Cardiac atrium fibroblast (primary cell): ENCODE results near the genes YPEL5, LBH and XDH.

DNA sequence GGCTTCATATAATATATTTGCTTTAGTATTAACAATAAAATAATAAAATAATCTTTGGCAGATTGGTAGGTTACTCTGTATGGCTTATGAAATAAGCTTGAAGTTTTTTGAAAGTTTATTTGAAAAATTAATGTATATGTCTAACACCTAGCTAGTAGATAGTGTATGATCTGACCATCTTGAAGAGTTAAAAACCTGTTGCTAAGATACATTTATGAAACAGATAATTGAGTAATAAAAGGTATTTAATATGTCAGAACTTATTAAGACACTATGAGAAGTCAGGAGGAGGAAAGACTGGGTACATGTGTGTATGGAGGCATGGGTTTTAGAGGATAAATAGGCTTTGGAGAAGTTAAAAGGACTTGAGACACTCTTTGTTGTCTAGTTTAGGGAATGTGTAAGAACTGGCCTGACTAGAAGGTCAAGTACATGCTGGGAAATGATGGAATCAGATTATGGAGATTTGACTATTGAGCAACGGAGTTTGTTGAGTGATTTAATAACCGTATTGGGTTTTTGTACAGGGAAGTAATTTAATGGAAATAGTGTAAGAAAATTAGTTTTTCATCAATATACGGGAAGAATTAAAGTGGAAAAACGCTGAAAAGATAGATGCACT, 28.3 kb upstream of the SPDYA start:
- RAMPAGE, long total RNA: no peak

DNA sequence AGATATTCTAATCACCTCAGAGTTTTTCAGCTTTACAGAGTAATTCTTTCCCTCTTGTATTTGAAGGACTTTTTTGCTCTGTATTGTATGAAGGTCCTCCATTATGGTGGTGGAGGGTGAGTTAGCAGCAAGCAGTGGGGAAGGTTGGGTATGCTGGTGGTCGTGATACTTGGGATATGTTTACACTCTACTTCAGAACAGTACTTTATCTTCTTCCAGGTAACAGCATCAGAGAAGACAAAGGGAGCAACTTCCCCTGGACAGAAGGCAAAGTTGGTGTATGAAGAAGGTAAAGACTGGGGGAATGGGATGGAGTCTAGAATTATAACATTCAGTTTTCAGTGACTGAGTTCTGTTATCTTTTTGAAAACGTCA, 39.0 kb upstream of the TOGARAM2 start:
- RAMPAGE, long total RNA: no peak

- RAMPAGE, long total RNA: no peak
Measured at GRCh38 chr2:29108059-29108849, 7.0 kb upstream of the CLIP4 start.

DNA sequence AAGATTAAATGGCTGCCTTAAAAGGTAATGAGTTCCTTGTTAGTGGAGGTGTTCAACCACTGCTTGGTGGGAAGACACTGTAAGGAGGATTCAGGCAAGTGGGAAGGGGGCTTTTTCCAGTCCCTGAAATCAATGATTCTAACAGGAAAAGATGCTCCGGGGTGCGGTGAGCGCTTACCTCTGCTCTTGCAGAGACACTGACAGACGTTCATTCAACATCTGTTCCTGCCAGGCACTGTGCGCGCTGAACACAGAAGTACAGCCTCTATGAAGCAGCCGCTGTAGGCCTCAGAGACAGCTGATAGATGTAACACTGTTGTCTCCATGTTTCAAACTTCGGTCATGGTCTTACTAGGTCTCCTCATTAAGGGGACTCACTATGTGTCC, 731 bp upstream of the CLIP4 start:
- RAMPAGE, long total RNA: no peak

GRCh38 chr2:29182008-29182551, 66.9 kb downstream of the CLIP4 start:
- RAMPAGE, long total RNA: no peak

- RAMPAGE, long total RNA: no peak
Measured at GRCh38 chr2:29940729-29941111, 19.3 kb upstream of the ALK start.

GRCh38 chr2:30146064-30147105, at the start of gene YPEL5:
YPEL5 (plus strand) TSS chr2:30147007.
- RAMPAGE, long total RNA: start-site peak on the plus strand at chr2:30146942-30147016, 1,475 and 290 reads in 2 replicates

GRCh38 chr2:30161982-30162537, 15.3 kb downstream of the YPEL5 start:
- RAMPAGE, long total RNA: no peak

GRCh38 chr2:30163275-30163648, 16.5 kb downstream of the YPEL5 start:
- RAMPAGE, long total RNA: no peak

GRCh38 chr2:30231474-30231611, at the start of gene LBH:
LBH (plus strand) TSS chr2:30231534.
- RAMPAGE, long total RNA: no peak

DNA sequence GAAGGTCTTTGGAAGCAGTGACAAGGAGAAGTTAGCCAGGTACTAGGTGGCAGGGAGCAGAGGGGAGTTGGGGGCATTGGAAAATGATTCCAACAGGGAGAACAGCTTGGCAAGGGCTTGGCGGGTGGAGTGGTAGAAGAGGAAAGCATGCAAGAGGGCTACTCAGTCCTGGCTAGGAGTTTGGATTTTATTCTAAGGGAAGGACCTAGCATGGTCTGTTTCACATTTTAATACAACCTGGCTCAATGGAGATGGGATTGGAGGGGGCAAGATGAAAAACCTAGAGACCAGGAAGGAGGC, 29.1 kb downstream of the LBH start:
- RAMPAGE, long total RNA: no peak

- RAMPAGE, long total RNA: no peak
Measured at GRCh38 chr2:30339285-30339484, 107.9 kb downstream of the LBH start.

DNA sequence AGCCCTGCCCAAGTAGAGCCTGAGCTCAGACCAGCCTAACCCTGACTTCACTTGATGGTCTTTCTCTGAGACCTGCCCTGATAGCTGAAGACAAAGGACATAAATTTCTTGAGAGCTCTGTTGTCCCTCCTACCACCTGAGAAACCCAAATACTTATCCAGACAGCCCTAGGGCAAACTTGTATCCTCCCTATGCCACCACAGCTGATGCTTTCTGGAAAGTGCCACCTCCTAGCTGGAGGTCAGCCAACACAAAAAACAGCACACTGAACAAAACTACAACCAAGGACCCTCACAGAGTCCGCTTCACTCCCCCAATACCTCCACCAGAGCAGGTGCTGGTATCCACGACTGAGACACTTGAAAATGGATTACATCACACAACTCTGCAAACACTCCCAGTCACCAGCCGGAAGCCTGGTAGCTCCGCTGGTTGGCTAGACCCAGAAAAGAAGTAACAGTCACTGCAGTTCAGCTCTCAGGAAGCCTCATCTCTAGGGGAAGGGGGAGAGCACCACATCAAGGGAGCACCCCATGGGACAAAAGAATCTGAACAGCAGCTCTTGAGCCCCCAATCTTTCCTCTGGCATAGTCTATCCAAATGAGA, 175.3 kb downstream of the LCLAT1 start:
- RAMPAGE, long total RNA: no peak

DNA sequence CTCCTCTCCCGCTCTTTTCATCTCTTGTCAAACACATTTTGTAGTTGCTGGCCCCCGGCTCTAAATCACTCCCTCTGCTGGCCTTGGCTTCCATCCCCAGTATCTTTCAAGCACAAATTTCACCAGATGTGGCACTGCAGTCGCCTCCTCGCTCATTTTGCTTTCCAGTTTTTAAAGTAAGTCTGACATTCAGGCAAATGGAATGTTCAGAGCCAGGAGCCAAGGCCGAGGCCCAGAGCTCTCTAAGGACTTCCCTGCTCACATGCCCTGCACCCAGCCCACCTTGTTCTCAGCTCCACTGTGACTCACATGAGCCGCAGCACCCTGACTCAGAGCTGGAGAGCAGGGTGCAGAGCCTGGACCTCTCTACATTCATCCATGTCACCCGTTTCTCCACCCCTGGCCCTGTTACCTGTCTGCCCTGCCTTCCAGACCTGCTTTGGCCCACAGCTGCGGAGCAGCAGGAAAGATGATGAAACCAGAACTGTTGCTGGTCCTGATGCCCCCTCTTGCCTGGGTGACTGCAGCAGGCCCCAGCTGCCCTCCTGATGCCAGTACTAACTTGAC, 158.3 kb downstream of the GALNT14 start:
- RAMPAGE, long total RNA: no peak

- RAMPAGE, long total RNA: no peak
Measured at GRCh38 chr2:31219553-31220200, 2.4 kb upstream of the CAPN14 start.

- RAMPAGE, long total RNA: no peak
Measured at GRCh38 chr2:31332490-31332948, 82.0 kb downstream of the XDH start.

- RAMPAGE, long total RNA: no peak
Measured at GRCh38 chr2:31384727-31385353, 29.7 kb downstream of the XDH start.

- RAMPAGE, long total RNA: no peak
Measured at GRCh38 chr2:31414060-31415317, at the start of gene XDH. XDH (minus strand) TSS chr2:31414742.

DNA sequence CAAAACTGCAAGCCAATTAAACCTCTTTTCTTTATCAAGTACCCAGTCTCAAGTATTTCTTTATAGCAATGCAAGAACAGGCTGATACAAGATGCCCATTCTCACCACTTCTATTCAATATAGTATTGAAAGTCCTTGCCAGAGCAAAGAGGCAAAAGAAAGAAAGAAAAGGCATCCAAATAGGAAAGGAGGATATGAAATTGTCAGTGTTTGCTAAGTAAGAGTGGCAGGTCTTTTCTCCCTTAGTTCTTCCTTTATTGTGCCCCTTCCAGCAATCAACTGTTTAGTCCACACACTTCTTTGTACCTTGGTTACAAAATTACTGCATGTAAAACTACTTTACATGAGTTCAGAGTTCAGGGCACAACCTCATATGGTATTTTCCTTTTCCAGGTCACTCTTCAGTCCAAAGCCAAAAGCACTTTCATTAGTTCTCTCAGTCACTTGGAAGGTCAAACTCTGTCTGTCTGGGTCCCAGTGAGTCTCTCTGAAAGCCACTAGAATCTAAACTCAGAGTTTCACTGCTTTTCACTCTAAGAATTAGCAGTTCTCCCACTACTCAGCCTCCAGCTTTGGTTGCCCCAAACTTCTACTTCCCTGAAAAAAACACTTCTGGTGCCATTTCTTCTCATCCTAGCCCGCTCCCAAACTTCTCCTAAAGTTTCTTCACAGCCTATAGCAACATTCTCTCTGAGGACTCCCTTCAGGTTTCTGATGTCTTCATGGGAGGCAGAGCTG, 122.5 kb upstream of the SRD5A2 start:
- RAMPAGE, long total RNA: no peak

GRCh38 chr2:31812053-31812689, 198.6 kb downstream of the MEMO1 start:
- RAMPAGE, long total RNA: no peak